ENCODE measurements around a stretch of chr12.

- RRBS, result no CpG with 5 or more reads among the region's 9 CpGs
Observed at GRCh38 chr12:49128438-49129226, 2.6 kb downstream of the TUBA1B start.

DNA sequence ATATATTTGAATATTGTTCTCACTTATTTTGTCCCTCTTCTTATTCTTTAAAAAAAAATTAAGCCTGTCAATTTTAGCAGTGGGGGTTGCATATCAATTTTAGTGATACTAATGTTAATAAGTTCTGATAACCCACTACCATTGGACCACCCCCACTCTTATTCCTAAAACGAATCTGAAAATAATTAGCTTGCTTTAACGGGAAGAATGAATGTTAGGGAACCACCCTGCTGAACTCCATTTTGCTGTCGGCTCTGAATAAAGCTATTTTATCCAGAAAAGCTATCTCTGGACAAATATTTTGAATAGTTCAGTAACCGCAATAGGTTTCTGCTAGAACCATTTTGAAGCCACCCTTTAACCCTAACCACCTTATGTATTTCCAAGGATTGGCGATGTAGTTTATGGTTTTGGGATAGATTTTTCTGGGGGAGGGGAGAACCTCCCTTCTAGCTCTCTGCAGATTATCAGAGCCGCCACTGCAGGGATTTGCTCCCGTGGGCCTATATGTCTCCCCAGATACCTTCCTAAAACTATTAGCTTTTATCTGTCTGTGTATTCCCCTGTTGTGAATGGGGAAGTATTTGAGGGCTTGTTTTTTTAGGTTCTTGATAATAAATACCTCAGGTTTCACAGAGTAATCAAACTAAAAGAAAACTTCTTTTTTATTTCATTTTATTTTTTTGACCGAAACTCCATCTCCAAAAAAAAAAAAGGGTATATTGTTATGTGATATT, 1.8 kb upstream of the TUBA1B start:
- RRBS, result no CpG with 5 or more reads among the region's 8 CpGs

DNA sequence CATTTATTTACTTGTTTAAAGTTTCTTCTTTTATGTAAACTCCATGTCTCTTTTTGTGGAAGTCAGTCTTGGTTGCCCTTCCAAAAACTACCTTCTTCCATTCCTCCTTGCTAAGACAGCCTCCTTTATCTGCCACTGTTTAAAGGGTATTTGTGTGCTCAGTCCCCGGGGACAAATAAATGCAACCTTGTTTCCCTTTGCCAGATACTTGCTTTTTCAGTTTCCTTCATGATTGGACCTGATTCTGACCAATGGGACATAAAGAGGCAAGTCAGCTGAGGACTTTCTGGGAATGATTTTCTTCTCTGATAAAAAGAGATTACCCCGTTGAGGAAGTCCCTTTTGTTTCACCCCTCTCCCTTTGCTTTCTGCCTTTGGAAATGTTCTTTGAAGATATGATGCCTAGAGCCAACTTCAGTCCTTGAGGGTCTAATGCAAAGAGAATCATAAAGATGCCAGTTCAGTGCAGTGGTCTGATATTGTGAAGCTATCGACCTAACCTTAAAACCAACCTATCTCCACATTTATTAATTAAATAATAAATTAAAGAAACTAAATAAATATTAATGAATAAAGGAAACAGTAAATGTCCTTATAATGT, 7.5 kb upstream of the TUBA1B start:
- RRBS, result no CpG with 5 or more reads among the region's 3 CpGs

DNA sequence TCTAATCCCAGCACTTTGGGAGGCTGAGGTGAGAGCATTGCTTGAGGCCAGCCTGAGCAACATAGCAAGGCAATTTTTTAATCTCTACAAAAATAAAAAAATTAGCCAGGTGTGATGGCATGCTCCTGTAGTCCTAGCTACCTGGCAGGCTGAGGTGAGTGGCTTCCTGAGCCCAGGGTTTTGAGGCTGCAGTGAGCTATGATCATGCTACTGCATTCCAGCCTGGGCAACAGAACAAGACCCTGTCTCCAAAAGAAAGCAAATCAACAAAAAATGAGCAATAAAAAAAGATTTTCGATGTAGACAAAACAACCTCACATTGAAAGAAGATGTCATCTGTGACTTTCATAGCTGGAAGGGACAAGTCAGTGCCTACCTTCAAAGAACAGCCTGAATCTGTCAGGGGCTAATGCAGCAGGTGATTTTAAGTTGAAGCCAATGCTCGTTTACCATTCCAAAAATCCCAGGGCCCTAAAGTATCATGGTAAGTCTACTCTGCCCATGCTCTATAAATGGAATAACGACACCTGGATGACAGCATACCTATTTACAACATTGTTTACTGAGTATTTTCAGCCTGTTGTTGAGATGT, 20.1 kb upstream of the TUBA1B start:
- RRBS, result no CpG with 5 or more reads among the region's 3 CpGs

- RRBS, result no CpG with 5 or more reads among the region's 7 CpGs
Observed at GRCh38 chr12:49183553-49184054, 5.3 kb downstream of the TUBA1A start.

DNA sequence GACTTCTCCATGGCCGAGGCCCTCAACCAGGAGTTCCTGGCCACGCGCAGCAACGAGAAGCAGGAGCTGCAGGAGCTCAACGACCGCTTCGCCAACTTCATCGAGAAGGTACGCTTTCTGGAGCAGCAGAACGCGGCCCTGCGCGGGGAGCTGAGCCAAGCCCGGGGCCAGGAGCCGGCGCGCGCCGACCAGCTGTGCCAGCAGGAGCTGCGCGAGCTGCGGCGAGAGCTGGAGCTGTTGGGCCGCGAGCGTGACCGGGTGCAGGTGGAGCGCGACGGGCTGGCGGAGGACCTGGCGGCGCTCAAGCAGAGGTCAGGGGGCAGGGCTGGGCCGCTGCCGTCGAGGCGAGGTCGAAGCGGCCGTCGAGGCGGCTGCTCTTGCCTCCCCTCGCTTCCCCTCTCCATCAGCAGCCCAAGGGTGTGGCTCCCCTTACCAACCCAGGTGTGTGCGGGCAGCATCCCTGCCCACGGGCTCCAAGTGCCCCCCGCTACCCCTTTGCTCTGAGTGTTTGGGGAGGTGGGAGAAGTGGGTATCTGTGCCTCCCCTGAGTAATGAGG, 566 bp downstream of the PRPH start:
- RRBS, result 98% methylated on average over 10 of the region's 46 CpGs

- RRBS, result no CpG with 5 or more reads among the region's 13 CpGs
Observed at GRCh38 chr12:49347093-49347276, 297 bp downstream of the DNAJC22 start.

GRCh38 chr12:49367938-49368451, 733 bp downstream of the SPATS2 start:
- RRBS, result no CpG with 5 or more reads among the region's 11 CpGs

- RRBS, result no CpG with 5 or more reads among the region's 7 CpGs
Observed at GRCh38 chr12:49558412-49558844, 9.5 kb downstream of the MCRS1 start.

- RRBS, result no CpG with 5 or more reads among the region's 15 CpGs
Observed at GRCh38 chr12:49649367-49650034, 26.1 kb downstream of the PRPF40B start.

DNA sequence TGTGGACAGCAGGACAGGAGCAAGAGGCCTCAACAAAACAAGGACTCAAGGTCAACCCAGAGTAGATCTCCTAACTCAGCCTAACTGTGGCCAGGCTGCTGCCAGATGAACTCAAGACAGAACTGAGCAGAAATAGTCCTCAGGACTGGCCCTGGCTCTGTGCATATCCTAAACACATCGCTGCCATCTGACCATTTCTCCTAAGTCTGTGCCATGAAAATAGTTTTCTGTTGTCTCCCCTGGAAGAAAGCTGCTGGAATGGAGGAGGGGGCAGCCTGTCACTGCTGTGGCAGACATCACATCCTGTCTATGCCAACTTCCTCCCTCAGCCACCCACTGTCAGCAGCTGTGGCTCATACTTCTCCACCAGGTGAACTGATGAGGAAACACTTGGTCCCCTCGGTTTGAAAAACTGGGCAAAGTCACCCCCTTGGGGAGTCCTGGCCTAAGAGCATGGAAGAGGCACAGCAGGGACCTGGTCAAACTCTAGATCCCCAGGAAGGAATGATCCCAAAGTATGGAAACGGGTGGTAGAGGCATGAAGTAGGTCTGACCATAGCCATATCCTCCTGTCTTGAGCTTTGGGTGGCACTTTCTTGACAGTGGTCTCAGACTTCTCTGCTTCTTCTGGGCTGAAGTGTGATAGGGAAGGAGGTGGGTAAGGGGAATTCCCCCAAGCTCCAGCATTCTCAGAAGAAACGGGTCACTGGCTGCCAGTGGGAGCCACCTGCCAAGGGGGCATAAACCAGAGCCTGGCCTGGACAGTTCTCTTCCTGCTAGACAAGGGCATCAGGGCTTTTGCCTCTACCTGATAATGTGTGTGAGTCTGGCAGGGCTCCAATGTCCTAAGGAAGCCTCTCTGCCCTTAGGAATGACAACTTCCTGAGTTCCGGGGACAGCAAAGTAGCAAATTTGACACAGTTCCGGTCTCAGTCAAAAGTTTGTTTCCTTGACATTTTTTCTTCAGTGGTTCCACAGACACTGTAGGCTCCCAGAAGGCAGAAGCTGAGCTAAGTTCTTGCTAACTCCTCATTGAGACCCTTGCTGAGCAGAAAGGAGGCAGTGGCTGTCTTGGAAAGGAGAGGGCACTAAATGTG, 36.1 kb downstream of the FMNL3 start:
- RRBS, result no CpG with 5 or more reads among the region's 6 CpGs

DNA sequence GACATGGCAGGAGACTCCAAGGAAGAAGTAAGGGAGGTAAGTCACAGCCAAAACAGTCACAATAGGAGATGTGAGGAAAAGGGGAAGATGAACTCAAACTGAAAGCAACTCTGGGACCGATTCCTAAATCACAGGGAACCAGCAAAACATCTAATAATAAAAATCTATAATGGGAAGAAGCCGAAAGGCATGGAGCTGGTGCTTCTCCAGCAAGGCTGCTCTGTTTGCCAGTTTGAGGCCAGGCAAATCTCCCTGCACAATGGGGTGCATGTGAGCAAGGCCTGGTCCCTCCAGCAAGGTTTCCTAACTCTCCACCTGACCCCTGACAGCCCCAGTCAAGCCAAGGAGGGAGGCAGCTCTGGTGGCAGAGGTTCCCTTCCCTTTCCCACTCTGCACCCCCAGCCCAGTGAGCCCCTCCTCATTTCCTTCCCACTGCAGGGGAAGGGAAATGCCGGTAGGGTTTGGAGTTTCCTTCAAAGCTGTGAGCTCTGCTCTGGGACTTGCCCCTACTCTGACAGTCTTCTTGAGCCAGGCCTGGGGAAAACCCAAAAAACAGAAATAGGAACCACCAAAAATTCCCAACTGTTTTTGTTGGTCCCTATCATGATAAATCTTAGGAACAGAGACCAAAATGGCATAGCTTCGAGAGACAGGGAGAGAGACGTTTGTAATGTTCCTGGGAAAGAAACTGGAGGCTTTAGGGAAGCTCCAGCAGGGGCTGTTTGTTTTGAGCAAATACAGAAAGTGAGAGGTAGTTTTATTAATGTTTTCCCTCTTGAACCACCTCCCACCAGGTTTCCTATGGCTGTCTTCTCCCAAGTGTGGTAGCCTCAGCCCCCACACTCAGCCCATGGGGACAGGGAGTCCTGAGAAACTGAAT, 34.7 kb downstream of the FMNL3 start:
- RRBS, result no CpG with 5 or more reads among the region's 5 CpGs

GRCh38 chr12:49763187-49763457, 21.8 kb downstream of the TMBIM6 start:
- RRBS, result no CpG with 5 or more reads among the region's 5 CpGs

DNA sequence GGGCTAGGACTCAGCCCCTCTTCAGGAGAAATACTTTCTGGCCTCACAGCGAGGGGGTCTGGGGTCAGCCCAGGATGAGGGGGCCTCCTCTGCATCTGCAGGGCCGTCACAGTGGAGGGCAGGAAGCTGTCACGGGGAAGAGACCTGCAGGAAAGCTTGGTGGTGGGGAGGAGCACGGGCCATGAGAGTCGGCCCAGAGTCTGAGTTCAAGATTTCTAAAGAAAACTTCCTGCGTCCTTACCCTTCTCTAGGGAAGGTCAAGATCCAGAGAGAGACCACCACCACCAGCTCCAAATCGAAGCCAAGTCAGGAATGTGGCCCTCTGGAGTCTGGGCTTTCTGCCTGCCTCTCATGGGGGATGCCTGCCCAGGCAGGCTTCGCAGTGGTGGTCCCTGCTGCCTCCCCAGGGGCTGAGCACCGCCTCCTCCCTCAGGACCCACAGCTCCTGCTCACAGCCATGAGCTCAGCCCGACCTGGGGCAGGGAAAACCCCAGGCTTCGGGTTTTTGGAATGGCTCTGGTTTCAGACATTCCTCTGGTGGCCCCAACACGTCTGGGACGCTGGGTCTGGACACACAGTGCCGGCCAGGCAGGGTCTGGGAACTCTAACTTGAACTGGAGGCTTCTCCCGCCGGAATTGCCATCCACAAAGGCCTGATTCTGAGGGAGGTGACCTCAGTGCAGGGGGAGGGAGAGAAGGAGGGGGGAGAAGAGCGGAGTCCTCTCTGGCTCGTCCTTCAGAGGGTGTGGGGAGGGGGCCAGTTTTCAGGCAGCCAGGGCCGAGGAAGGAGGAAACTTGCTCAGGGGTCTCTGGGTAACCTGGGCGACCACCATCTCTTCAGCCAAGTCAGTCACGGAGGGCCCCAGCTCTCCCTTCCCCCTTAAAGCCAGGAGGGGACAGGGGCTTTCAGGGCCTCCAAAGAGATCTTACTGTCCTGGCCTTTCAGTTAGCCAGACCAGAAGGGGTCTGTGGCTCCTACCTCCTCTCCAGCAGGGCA, 19.6 kb downstream of the NCKAP5L start:
- RRBS, result no CpG with 5 or more reads among the region's 21 CpGs

DNA sequence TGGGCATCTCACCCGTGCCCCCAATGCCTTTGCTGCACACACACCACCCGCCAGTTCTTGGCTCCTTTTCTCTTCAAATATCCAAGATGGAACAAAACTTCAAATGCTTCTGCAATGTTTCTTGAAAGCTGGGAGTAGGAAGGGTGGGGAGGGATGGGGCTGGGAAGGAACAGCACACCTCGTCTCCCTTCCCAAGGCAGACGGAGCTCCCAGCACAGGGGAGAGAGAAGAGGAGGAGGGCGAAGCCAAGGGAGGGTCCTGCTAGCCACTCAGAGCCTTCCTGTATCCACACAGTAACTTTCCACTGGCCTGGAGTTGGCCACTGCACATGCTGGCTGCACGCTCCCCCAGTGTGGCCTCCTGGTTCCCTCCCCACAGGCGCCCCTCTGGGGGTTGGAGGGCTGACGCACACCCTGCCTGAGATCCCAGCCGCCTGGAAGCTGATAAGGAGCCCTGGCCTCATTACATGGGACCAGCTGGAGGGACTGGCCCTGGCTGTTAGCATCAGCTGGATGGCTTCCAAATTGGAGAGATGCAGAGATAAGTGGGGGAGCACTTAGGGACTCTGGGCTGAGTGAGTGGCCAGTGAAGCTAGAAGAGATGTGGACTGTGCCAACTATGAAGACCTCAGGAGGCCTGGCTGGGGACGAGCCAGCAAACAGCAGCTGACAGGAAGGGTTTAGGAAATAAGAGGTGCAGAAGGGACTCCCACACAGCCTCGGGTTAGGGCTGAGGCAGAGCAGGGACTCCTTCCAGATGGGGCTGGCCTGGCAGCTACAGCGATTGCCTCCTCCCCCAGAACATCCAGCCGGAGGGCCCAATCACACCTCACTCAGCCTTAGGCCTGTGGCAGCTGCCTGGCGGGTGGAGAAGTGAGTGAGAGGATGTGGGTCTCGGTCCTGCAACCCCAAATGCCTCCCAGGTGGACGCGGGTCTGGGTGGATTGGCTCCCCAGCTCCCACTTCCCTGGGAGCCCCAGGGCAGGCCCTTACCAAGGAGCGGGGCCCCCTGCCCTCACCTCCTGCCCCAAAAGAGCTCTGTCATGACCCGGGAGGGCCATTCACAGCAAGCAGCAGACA, 26.2 kb upstream of the BCDIN3D start:
- RRBS, result no CpG with 5 or more reads among the region's 19 CpGs

DNA sequence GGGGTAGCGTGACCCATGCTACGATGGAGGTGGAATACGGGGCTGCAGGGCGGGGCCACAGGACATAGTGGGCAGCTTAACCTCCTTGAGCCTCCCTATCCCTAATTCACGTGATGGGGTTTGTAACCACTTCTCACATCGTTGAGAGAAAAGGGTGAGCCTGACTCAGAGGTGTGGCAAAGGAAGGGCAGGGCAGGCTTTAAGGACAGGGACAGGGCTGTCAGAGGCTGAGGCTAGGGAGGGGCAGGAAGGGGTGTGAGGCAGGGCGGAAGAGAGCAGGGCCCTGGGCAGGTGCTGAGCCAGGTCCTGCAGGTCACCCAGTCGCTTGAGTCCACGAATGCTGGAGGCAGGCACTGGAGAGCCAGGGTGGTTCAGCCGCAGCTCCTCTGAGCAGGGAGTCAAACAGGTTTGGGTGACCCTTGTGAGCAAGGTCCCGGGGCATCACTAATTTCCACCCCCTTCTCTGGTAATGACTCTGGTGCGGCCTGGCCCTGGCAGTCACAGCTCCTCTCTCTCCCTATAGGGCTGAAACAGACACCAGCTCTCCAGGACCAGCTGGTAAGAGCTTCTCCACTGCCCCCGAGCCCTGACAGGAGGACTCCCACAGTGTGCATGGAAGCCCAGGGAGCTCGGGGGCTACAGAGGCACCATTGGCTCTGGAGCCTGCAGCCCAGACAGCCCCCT, 7.5 kb upstream of the AQP2 start:
- RRBS, result no CpG with 5 or more reads among the region's 14 CpGs

DNA sequence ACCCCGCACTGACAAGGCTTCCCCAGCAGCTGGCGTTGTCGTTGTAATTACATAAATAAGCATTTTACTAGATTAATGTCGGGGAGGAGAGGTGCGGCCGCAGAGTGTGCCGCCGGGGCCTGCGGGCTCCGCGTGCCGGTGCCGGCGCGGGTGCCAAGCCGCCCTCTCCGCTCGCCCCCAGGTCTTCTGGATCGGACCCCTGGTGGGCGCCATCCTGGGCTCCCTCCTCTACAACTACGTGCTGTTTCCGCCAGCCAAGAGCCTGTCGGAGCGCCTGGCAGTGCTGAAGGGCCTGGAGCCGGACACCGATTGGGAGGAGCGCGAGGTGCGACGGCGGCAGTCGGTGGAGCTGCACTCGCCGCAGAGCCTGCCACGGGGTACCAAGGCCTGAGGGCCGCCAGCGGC, 4.7 kb downstream of the AQP2 start:
- RRBS, result no CpG with 5 or more reads among the region's 37 CpGs

GRCh38 chr12:50017505-50017955, 7.8 kb downstream of the RACGAP1 start:
- RRBS, result no CpG with 5 or more reads among the region's 7 CpGs

DNA sequence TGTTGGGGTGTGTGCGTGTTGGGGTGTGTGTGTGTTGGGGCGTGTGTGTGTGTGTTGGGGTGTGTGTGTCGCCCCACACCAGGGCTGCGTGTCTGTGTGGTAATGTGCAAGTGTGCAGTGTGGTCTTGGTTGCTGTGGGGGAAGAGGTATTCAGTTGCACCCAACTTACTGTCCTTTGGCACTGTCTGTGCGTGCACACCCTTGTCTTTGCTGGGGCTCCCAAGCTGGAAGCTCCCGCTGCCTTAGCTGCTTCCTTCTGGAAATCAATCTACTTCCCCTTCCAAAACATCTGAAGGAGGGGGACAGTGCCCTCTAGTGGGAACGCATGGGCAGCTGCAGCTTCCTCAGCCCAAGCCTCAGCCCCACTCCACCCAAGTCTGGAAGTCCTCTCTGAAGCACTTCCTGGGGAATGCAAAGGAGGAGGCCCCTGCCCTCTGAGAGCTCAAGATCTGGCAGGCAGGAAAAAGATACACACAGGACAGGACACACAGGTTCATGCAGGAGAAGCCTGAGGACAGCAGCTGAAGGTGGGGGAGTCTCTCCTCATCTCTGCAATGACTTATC, 13.1 kb downstream of the ASIC1 start:
- RRBS, result no CpG with 5 or more reads among the region's 7 CpGs

DNA sequence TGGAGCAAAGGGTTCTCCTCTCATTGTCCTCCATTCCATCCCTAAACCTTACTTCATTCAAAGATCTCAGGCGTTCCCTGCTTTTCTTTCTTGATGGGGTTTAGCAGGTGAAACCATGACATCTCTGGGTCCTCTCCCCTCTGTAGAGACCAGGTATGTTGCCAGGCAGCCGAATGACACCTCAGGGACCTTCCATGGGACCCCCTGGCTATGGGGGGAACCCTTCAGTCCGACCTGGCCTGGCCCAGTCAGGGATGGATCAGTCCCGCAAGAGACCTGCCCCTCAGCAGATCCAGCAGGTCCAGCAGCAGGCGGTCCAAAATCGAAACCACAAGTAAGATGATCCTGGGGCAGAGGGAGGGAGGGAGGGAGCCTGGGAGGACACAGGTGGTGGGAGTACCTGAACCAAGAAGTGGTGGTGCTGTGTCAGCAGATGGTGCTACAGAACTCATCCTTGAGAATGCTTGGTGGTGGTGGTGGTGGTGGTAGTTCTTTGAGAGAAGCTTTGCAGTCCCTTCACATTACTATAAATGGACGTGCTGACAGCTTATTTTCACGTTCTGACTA, 956 bp downstream of the SMARCD1 start:
- RRBS, result no CpG with 5 or more reads among the region's 8 CpGs

All from PFSK-1 (cell line).